Left common carotid artery plus branches (tissue), 1 donor: ENCODE measurements around a stretch of chr6.

DNA sequence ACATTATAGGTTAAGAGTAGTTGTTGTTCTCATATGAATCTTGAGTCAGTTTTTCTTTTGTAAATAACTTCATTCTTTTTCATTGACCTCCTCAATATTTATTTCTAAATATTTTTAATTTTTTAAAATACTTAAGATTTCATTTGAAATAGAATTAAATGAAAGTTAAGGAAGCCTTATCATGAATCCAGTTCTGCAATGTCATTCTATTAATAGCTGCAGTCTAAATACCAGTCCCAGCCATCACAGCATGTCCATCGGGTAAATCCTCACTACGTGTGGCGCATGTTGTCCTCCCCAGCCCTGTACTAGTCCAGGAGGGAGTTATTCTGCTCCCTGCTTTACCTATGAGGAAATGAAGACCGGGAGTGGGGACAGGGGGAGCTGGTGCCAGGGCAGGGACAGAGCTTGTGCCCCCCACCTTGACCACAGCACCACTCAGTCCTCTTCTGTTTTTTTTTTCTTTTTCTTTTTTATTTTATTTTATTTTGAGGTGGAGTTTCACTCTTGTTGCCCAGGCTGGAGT is 125.1 kb upstream of the QKI start:
- PRO-cap, result no peak

DNA sequence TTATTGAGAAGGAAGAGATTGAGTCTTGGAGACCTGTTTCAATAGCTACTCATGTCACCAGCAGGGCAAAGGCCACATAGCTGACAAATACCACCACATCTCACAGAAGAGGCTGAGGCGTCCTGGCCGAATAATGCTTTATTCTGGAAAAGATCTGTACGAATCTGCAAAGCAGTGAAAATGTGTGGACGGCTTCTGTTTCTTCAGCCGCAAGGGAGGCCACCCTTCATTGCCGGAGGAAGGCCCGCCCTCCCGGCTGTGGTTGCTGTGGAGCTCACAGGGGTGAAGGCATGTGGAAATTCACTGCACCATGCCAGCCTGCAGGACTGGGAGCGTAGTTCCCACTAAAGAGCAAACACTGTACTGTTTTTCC is 89.6 kb upstream of the QKI start:
- PRO-cap, result no peak

GRCh38 chr6:163387333-163387826 is 27.1 kb upstream of the QKI start:
- PRO-cap, result no peak

GRCh38 chr6:163412935-163413779 is 1.4 kb upstream of the QKI start:
- PRO-cap, result bidirectional peak, plus-strand start at chr6:163413683, minus-strand start at chr6:163413573

GRCh38 chr6:163413780-163414298 is 679 bp upstream of the QKI start:
- PRO-cap, result bidirectional peak, plus-strand start at chr6:163414183, minus-strand start at chr6:163413956

DNA sequence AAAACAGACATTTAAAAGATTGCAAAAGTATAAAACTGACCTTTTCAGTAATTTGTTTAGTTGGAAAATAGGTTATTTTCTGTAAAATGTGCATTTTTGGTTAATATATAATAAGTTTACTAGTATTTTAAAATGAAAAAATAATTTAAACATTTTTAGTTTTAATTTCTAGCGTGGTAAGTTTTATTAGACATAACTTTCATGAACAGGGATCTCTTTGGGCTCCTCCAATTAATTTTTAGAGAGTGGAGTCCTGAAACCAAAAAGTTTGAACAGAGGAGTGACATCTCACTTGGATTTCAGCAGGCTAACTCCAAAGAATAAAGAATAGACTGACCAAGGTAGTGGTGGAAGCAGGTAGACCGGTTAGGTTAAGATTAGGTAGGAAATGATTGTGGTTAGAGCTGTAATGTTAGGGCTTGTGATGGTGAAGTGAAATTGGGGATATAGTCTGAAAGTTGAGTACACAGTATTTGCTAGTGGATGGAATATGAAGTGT is 27.7 kb downstream of the QKI start:
- PRO-cap, result no peak

DNA sequence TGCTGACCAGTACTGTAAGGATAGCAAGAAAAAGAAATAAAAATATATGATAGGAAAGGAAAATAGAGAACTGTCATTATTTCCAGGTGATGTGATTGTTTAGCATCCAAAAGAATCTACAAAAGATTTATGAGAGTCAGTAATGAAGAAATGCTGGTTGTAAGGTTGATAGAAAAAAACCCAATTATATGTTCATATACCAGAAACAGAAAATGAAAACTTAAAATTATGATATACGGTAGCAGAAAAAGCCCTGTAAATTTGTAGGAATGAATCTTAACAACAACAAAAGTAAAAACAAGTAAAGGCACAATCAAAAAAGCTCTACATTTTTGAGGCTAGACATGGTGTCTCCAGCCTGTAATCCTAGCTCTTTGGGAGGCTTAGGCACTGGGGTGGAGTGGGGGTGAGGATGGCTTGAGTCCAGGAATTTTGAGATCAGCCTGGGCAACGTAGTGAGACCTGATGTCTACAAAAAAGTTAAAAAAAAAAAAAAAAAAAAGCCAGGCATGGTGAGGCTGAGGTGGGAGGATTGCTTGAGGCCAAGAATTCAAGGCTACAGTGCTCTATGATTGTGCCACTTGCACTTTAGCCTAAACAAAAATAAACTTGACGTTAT is 59.9 kb downstream of the QKI start:
- PRO-cap, result no peak

GRCh38 chr6:163506841-163507639 is 92.5 kb downstream of the QKI start:
- PRO-cap, result no peak

DNA sequence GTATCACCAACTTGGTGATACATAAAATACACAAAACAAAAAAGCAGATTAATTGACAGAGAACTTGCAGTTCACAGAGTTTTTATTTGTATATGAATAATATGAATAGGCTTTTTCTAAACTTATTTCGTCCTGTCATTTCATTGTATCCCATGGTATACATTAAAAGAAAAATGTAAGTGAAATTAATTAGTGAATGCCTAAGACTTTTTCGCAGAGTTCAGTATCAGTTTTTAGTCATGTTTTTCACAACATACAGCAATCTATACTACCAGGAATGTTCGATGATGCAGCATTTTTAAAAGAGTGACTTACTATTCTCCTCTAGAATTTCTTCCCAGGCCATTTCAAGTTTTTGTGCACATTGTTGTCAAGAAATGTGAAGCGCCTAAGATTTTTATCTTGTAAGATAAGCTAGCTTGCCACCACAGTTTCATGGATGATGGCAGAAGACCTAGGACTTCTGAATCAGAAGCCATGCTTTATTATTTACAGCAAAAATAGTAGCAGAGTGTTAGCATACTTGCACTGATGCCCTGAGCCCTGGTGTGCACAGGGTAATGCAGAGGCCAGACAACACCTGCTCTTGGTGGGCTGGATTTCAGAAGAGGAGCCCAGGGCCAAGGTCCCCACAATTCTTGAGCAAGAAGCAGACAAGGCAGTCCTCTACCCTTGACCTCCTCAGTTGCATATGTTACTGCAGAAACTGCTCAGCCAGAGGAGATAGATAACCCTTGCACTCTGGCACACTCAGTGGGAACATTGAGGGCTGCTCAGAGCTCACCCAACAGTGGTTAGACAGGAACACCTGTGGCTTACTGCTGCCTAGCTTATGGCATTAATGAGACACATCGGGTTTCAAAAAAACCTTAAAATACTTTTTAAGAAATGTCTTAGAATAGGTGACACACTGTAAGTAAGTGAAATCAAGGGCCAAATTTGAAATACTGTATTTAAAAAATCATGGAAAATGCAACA is 99.1 kb downstream of the QKI start:
- PRO-cap, result no peak

DNA sequence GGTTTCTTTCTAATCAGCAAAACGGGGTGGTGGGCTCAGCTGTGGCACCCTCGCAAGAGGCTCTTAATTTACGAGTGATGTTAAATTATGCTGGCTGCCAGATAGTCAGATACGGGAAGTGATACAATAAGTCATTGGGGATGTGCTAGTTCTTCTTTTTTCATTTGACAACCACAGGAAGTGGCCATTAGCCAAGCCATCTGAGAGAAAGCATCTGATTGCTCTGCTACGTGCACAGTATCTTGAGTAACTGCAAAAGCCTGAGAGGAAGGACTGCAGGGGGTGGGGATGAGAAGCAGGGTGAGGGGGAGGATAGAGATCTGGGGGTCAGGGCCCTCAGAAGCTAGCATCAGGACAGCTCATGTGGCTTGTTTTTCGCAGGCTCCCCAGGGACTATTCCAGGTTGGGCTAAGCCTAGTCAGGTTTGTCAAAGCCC is 253.2 kb downstream of the QKI start:
- PRO-cap, result no peak

GRCh38 chr6:163764298-163765020 is 349.9 kb downstream of the QKI start:
- PRO-cap, result no peak

DNA sequence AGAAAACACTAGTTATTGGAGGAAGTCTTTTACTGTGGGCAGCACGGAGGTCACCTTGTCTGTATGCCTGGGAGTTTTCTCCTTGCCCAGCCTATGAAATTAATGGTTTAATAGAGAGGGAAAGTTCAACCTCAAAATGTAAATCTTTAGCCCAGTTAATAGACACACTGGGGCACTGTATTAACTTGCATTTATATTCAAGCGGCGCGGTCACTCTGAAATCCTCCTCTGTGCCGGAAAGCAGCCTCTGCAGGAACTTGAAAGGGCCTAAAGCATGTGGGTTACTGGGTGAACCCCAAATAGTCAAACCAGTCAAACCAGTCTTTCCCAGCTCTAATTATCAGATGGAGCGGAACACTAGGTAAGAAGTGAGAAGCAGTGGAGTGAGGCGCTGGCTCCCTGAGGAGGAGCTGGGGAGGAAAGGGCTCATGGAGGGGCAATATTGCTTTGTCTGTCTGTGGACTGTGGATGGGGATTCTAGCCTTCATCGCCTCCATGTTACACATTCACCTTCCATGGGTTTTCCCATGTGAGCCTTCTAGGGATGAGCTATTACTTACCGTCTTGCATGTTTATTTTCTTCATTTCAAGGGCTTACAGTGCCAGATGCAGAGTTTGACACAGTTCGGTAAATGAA is 531.3 kb downstream of the QKI start:
- PRO-cap, result no peak

DNA sequence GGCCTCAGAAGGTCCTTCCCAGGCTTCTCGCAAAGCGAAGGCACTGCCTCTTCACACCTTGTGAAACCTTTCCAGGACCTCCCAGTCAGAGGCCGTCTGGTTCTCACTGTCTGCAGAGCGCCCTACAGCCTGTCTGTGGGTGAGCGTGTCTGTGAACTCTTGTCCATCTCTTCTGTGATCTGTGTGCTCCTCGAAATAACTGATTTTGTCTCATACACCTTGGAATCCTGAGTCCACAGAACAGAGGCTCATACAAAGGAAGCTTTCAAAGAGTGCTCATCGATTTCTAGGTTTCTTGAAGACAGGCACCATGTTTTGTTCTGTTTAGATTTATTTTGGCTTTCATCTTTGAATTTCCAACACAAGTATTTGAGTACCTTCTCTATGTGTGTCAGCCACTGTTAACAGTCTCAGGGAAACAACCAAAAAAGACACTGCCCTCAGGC is 6.3 kb downstream of the PDE10A start:
- PRO-cap, result no peak

DNA sequence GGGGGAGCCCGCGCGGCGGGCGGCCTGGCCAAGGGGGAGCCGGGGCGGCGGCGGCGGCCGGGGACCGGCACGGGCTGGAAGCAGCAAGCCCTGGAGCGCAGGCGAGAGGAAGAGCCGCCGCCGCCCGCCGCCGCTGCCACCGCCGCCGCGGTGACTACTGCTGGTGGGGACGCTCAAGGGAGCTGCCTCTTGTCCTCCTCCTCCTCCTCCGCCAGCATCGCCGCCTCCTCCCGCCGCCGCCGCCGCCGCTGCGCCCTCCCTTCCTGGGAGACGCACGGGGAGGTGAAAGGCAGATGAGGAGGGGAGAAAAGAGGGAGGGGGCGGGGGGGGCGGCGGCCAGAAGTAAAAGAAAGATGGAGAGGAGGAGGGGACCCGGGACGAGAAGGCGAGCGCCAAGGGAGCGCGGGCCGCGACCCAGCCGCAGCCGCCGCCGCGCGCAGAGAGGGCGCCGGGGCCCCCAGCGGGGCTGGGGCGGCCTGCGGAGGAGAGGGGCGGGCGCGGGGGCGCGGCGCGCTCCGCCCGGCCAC is 859 bp downstream of the PDE10A start:
- PRO-cap, result unidirectional peak, minus-strand start at position 156 of the sequence

DNA sequence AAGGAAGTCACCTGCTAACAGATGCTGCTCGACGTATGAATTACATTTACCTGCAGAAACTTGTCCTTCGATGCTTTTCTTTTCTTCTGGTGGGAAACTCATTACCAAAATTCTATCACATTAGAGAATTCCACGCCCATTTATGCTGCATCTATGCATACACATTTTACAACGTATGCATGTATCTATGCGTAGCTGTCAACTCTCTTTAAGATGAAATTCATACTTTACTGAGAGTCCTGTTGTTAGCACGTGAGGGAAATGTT is 89.8 kb upstream of the PDE10A start:
- PRO-cap, result unidirectional peak, plus-strand start at position 125 of the sequence

DNA sequence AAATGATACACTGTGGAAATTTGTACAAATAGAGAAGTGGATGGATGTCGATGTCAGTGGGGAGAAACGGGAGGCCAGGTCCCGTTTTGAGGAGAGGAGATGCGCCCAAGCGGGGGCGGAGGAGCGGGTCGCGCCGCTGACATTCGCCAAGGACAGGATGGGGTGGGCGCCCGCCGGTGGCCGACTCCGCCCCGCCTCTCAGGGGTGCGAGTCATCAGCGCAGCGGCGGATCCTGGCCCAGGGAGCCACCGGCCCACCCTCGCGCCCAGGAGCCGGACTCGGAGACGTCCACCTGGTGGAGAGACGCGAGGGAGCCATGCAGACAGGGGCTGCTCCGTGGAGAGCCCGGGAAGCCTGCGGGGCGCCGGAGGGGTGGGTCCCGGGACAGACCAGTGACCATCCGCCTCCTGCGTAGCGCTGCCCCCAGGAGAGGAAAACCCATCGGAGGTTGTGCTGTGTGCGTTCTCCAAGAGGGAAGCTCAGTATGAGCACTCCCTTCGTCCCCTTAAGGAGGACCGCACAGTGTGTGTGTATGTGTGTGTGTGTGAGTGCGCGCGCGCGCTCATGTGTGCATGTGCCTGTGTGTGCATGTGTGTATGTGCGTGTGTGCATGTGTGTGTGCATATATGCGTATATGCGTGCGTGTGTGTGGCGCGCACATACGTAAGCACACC is 159.2 kb downstream of the TBXT start:
- PRO-cap, result no peak

GRCh38 chr6:166056494-166057210 is 111.0 kb downstream of the TBXT start:
- PRO-cap, result no peak

DNA sequence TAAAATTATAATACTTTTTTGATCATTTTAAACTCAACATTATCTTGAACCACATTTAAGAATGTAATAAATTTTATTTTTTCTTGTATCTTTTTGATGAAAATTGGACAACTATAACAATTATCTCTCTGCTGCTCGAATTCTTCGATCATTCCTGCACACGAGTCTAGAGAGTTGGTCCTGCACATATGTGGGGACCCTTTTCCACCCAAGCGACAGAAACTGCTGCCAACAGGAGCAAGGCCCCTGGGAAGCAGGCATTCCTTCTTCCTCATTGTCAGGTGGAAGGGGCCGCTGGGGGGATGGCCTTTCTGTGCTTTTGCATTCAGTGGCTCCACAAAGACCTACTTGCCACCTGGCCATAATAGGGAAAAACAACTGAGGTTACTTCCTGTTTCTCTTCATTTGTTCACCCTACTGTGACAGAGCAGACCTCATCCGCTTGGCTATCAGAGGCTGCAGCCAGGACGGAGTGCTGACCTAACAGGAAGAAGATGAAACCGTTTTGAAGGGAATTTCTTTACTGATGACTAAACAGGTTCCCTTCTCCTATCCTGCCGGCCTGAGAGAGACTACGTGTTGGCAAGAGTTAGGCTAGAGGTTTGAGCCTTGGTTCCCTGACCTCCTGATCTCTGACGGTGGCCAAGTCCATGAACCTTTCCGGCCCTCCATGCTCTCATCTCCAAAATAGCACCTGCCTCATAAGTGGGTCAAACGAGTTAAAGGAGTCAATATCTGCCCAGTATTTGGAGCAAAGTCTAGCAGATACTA is 21.4 kb downstream of the PRR18 start:
- PRO-cap, result no peak

GRCh38 chr6:166319206-166319852 is 11.1 kb upstream of the PRR18 start:
- PRO-cap, result no peak

DNA sequence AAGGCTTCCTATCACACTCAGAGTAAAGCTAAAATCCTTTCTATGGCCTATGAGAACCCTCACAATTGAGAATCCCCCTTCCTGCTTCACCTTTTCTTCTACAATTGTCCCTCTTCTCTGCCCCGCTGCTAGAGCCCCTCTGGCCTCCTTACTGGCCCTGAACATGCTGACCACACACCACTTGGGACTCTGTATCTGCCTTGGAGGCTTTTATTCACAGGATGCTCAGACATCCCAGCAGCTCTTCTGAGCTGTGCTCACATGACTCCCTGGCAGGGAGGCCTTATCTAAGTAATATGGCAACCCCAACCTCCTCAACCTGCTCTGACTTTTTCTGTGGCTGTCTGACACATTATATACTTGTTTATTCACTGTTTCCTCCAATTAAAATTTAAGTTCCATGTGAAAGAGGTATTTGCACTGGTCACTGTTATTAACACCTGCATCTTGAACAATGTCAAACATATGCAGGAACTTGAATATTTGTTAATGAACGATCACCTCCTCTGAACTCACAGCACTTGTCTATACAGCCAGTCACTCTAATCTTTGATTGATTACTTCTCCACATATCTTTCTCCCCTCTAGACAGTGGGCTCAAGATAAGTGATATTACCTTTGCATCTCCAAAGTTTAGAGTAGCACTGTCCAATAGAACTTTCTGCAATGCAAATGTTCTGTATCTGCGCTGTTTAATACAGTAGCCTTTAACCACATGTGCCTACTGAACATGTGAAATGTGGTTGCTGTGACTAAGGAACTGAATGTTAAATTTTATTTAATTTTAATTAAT is 1.8 kb downstream of the SFT2D1 start:
- PRO-cap, result no peak